Occipital lobe (tissue), 2 donors: ENCODE measurements around a stretch of chr15.

DNA sequence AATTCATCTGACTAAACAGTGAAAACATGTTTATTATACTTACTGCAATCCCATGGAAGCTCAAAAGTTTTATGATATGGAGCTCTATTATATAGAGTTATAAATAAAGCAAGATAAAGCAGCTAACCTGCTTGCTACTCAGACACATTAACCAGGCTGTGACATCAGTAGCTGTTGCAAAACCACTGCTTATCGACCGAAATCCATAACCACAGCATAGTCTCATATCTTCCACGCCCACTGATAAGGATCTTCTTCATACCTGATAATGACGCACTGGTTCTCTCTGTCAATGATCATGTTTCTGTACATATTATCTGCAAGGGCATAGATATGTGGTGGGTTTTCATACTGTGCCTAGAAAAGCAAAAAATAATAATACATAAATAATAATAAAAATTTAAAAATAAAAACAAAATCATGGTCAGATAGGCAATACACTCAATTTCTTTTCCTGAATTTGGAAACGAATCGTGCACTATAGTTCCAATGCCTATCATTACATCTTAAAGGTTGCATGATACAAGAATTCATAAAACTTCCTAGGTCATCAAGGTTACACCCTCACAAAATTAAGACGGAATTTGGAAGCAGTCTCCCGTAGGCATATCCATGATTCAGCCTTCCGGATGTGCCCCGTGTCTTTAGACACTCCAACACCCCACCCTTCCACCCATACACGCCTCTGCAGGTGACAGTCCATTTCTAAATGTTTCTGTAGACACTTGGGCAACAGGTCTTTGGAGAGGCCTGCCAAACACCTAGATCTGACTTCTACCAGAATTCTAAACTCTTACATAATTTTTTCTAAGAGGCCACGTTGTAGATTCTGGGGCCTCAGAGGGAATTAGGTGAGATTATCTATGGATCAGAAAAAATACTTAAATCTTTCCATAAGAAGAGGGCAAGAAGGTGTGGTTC lies 49.6 kb downstream of the LDHAL6B start:
- RAMPAGE, long total RNA = no peak

DNA sequence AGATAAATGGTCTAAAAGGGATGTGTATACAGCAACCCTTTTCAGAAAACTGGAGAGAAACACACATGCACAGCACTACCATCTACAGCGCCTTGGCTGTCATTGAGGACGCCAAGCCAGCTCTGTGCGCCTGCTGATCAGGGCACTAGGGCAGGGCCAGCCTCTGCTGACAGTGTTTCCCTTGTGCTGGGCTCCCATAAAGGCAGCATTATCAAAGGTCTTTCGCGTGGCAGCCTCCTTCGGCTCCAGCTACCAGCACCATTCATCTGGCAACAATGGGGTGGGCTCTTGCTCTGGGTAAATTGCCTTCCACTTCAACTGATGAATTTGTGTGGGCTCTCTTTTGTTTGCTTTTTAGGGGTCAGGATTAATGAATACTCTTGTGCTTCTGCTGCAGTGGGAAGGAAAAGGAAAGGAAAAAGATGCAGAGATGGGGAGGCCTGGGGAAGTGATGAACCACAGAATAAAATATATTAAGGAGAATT lies 53.5 kb downstream of the LDHAL6B start:
- RAMPAGE, long total RNA = no peak

DNA sequence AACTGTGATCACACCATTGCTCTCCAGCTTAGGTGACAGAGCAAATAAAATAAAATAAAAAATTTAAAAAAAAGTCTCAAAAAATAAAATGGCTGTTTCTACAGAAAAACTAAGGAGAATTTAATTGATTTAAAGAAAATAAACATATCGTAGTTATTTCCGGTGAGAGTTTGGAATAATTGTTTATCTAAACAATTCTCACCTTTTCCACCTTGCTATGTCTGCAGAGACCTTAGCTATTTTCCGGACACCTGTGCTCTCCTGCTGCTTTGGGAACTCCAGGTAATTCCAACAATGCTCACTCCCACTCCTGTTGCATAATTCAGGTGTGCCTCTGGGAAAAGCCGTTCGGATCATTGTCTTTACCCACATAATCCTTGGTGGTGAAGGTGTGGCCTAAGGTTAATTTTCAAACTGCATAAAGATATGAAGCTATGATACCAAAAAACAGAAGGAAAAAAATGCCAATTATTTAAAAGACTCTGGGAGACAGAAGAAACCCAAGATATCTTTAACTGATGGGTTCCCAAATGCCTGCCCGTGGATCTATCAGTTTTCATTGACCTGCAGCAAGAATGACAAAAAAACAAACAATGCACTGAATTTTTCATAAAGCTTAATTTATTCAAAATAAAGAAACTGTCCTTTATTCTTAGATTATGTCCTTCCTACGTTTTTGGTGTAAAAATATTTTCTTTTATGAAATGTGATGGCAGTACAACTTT lies 59.4 kb downstream of the LDHAL6B start:
- RAMPAGE, long total RNA = no peak

- RAMPAGE, long total RNA = no peak
Observed at GRCh38 chr15:59273185-59273786, 66.6 kb downstream of the LDHAL6B start.

DNA sequence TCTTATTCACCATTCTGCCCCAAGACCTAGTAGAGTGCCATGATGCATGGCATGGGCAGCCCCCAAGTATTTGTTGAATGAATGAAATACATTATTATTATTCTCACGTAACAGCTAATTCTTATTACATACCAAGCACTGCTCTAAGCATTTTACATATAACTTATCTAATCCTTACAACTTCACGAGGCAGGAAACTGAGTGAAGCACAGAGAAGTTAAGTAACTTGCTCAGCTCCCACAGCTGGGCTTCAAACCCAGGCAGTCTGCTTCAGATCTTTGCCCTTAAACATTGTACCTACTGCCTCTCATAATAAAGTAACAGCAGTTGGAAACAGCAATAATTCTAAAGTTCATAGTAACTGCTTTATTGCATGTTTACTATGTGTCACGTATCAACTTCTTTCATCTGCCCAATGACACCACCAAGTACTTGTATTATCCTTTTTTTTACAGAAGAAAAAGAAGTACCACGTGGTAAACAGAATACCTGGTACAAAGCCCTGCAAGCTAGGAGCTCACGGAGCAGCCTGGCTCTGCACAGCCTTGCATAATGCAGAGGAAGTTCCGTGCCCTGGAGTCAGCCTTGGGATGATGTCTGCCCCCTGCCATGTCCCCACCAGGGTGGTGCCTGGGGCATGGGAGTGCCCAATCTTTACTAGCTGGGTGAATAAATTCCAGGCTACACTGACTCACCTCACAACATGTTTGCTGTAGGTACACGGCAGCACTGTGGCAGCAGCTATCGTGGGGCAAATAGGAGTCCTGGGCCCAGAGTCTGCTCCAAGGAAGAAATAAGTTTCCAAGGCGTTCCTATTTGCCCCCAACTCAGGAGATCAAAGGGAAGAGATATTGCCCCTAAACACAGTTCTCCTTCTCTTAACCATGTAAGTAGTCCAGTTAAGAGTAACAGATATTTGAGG lies 77.1 kb downstream of the LDHAL6B start:
- RAMPAGE, long total RNA = no peak

DNA sequence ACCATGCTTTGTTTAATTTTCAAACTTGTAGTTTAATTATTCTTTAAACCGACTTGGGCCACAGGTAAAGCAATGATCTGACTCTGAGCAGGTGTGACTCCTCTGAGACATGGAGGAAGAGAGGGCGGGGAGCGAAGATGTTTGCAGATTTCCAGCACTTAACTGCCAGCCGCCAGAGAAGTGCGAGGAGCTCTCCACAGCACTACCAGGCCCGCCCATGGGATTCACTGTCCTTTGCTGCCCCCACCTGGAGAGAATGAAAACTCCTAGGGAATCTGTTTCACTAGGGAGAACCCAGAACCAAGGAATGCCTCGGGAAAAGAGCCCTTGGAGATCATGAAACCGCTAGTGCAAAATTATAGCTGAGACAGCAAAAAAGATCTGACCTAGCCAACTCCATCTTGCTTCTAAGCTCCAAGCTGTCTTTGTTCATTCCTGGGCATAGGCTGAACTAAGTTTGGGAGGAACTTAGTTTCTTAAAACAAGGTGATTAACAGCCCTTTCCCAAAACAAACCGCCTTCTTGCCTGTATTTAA lies 82.7 kb upstream of the GCNT3 start:
- RAMPAGE, long total RNA = no peak

DNA sequence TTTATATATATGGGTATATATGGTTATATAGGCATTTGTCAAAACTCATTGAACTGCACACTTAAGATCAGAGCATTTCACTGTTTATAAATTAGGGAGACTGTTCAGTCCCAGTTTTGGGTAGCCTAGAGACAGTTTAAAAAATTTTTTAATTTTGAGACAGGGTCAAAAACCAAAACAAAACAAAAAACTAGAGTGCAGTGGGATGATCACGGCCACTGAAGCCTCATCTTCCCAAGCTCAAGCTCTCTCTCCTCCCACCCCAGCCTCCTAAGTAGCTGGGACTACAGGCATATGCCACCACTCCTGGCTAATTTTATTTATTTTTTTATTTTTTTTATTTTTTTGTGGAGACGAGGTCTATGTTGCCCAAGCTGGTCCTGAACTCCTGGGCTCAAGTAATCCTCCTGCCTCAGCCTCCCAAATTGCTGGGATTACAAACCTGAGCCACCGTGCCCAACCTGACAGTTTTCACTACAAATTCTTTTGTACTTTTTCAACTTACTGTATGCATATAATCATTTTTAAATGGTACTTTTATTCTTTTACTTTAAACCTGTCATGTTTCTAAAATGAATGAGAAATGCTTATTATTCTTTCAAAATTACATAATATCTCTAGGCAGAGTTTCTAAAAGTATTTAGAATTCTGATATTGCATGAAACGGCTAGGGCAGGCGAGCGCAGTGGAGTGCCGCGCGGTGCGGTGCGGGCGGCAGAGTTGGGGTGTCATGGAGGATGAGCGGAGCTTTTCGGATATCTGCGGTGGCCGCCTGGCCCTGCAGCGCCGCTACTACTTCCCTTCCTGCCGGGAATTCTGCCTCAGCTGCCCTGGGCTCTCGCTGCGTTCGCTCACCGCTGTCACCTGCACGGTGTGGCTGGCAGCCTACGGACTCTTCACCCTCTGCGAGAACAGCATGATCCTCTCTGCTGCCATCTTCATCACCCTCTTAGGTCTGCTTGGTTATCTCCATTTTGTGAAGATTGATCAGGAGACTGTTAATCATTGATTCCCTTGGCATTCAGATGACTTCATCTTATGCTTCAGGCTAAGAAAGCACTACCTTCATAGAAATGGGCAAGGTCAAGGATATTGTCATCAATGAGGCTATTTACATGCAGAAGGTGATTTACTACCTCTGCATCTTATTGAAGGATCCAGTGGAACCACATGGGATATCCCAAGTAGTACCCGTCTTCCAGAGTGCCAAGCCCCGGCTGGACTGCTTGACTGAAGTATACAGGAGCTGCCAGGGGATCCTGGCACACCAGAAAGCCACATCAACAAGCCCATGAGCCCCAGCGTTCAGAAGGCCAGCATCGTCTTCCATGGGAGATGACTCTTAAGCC lies 12.6 kb downstream of the BNIP2 start:
- RAMPAGE, long total RNA = no peak

DNA sequence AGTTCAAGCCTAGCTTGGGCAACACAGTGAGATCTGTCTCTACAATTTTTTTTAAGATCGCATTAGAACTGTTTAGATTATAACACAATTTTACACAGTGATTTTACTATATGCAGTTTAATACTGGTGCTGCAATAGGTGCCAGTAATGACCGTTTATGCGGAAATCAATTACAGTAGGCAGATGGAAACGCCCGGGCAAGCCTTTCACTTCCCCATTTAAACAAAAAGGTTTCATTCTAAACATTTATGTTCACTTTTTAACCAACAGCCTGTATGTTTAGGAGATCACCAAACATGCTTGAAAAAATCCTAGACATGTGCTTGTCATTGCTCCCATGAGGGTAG lies 2.8 kb downstream of the BNIP2 start:
- RAMPAGE, long total RNA = no peak

GRCh38 chr15:59688320-59689212 lies 554 bp downstream of the BNIP2 start:
- RAMPAGE, long total RNA = no peak

GRCh38 chr15:59739530-59740286 lies 50.6 kb upstream of the BNIP2 start:
- RAMPAGE, long total RNA = no peak

DNA sequence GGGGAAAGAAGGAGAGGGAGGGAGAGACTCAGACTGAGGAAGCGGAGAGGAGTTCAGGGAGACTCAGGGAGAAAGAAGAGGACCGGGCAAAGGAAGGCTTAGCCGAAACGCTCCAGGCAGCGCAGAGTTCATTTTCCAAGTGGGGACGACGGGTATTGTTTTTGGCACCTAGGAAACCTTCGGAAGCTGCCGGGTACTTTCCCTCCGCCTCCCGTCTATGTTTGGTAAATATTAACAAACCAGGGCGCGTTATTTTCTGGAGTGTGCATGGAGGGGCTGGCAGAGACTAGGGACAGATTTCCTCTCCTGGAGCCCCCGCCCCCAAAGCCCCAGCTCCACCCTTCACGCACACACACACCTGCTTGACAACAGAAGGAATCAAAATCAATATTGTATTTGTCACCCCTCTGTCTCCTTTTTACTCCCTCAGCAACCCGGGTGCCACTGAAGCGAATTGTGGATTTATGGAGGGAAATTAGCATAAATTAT lies 3.6 kb upstream of the FOXB1 start:
- RAMPAGE, long total RNA = no peak

DNA sequence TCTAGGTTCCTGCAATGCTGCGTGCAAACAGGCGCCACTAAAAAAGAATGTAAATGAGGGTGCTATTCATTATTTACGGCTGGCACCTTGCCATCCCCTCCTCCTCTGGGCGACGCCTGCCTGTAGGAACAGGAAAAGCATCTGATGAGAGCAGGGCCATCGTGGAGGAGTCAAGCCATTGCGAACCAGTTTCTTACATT lies 98.1 kb downstream of the ANXA2 start:
- RAMPAGE, long total RNA = no peak

DNA sequence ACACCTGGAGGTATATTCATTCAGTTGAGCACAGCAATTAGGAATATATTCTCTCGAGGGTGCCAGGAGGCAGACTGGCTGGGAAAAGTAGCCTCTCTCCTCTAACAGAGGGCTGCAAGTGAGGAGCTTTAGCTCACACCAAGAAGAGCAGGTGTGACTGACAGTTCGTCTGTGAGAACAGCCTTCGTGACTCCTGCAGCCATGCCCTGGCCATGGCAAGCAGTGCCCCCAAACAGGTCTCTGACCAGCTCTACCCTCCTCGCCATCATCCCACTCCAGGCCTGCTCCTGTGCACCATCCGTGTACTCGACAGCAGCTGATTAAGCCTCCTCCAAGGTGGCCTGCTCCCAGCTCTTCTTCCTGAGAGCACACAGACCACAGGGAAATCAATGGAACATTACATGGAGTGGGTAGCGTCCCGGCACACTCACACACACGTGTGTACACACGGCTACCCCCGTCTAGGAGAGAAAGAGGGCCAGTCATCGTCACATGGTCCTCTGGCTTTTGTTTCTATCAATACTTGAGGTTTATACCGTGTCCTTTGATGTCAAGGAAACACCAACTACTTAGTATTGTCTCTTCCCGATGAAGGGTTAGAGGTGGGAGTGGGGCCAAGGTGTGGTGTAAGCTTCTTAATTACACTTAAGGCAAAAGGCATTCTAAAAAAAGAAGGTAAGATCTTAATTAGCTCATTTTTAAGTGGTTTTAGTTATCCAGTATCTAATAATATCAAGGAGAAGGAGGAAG lies 21.1 kb downstream of the ANXA2 start:
- RAMPAGE, long total RNA = no peak

DNA sequence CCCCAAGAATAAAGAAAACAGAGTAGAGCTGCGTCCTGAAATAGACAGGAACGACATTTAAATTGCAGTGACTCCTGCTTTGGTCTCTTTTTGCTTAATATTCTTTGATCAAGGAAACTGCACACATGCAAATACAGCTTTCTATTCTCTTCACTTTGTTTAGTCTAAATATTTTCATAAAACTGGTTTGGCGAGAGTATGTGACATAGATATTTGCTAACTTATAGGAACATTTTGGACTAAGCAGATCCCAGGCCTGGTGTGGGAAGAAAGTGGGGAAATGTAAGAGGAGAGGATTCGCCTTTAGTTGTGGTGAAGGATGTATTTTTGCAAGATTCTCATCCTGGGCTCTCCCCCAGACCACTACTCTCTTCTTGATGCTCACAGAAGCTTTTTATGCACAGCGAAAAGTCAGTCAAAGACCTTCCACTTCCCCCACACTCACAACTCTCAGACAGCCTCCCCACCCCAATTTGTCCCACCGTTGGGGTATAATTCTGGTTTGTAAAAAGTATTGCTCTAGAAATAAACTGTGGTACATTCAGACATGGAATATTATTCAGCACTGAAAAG lies 10.8 kb downstream of the ANXA2 start:
- RAMPAGE, long total RNA = no peak

GRCh38 chr15:60478495-60478787 lies 501 bp downstream of the ICE2 start:
- RAMPAGE, long total RNA = no peak

- RAMPAGE, long total RNA = no peak
Observed at GRCh38 chr15:60528392-60529057, 49.6 kb upstream of the ICE2 start.

- RAMPAGE, long total RNA = no peak
Observed at GRCh38 chr15:60548035-60548417, 69.1 kb upstream of the ICE2 start.

DNA sequence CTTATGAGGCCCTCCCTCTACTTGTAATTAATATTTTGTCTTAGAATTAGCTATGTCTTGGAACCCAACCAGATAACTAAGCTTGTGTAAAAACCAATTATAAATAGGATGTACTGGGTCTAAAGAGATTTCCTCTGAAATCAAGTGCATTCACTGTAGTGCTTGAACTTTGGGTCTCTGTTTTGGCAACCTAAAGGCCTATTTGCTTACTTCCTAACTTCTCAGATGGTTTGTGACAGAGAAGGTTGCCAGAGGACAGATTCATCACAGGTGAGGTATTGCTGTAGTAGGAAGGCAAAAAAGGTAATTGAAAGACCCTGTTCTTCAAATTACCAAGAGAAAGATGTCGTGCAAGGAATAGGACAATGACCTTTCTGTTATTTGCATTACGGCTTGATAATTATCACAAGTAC lies 80.4 kb upstream of the ICE2 start:
- RAMPAGE, long total RNA = no peak

GRCh38 chr15:60581357-60581805 lies 102.4 kb upstream of the ICE2 start:
- RAMPAGE, long total RNA = no peak

- RAMPAGE, long total RNA = no peak
Observed at GRCh38 chr15:60620722-60621379, 141.9 kb upstream of the ICE2 start.